ENCODE results near the gene RFTN1.

DNA sequence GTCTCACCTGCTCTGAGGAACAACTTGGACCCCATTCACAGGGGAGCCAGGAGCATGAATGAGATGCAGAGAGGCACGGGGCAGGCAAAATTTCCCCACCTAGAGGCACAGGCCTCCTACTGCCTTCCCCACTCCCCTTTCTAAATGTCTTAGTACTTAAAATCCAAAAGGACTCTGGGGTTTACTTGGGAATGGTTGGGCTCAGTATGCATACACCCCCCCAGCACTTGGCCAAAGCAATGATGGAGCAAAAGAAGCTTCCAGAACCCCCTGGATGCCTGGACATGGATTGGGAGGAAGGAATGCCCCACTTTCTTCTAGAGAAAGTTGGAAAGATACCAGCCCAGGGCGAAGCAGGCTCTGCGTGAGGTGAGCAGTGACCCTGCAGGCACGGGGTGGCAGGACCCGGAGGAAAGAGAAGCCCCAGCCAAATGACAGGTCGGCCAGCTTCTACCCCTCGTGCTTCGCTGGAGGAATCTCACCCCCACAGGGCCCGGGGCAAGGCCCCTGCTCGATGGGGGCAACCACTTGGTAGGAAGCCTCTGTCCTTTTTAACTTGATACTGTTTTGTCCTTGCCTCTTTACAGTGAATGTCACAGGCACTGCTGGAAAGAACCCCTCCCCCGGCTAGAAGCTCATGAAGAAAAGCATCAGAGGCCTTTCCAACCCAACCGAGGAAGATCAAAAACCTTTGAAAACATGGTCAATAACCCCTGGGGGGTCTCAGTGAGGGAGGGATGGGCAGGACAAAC lies 54.6 kb downstream of the SH3BP5 start:
- RRBS, result 81% methylated on average over 4 of the region's 12 CpGs
CAGE:
- cytosol, long polyA plus RNA, result no peak
- long polyA plus RNA, result no peak
- nucleus, long polyA plus RNA, result no peak

DNA sequence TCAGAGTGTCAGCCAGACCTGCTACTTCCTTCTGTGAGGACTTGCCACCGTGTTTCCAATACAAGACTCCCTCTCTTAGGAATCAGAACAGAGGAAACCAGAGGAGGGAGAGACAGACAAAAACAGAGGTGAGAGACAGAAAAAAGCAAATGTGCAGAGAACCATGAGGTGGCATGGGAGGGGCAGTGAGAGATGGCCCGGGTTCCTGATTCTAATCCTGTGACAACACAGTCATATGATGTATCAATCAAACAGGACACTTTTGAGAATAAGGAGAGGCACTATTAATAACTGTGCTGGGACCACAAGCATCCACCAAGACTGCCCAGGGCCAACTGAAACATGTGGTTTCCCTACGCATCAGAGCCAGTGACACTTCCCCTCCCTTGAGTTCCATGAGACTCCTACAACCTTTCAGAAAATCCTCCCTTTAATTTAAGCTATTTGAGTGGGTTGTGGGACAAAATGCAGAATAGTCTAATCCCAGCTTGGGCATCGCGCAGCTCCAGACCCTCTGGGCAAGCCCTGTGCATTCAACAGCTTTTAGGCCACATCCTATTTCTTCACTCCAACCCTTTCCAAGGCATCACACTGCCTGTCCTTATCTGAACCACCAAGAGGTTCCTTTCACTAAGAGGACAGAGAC lies 17.4 kb downstream of the SH3BP5 start:
- RRBS, result no CpG with 5 or more reads among the region's 5 CpGs
CAGE:
- cytosol, long polyA plus RNA, result no peak
- long polyA plus RNA, result no peak
- nucleus, long polyA plus RNA, result no peak

GRCh38 chr3:15610966-15611480 lies 9.5 kb downstream of the BTD start:
- RRBS, result no CpG with 5 or more reads among the region's 3 CpGs
CAGE:
- cytosol, long polyA plus RNA, result no peak
- long polyA plus RNA, result no peak
- nucleus, long polyA plus RNA, result no peak

DNA sequence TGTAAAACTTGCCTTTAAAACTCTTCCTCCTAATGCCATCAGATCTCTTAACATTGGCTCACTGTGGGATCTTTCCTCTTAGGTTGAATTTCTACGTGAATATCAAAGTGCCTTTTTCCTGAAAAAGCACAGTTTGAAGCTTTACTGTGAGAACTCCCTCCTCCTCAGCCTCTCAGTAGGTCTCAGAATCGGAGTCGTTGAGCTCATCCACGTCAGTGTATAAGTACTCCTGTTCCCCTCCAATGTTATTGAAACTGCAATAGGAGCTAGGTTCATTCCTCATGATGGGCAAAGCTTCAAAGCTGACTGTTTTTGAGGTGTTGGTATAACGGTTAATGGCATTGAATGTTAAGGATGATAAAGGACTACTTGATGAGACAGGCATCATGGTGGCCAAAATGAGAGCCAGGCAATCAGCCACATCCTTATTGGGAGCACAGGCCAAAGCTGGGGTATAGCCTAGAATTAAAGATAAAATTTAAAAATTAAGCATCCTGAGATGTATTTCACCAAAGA lies 68.6 kb downstream of the BTD start:
- RRBS, result no CpG with 5 or more reads among the region's 5 CpGs
CAGE:
- cytosol, long polyA plus RNA, result no peak
- long polyA plus RNA, result no peak
- nucleus, long polyA plus RNA, result no peak

DNA sequence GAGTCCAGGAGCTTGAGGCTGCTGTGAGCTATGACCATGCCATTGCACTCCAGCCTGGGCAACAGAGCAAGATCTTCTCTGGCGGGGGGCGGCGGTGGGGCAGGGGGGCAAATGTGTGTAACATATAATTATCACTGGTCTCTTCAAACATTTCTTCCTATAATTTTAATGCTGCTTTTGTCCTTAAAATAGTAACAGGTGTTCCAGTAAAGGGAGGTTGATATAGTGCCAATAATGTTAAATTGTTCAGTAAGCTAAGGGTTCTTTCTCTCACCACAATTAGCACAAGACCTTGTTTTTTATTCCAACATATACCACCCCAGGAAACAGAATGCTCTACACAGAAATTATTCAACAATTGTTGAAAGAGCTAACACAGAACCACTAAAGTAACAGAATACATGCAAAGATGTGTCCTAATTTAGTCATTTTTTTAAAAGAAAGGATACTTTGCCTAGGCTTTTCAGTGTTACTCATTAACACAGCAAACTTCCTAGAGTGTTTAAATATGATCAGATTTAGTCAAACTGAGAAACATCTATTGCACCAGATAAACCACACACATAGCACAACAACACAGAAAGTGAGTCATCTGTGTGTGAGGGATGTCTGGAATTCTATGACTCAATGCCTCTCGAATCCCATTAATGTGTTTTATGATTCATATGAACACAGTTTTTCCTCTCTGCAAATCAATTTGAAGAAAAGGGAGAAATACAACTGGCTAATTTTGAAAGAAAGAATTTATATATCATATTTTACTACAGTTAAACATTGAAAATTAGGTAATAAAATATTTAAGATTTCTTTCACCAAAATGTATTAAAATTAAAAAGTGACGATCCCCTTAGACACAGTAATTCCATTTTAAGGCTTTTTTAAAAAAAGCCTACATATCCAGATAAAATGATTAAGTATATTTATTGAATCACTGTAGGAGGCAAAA lies 28.9 kb downstream of the ANKRD28 start:
- RRBS, result no CpG with 5 or more reads among the region's 5 CpGs
CAGE:
- cytosol, long polyA plus RNA, result no peak
- long polyA plus RNA, result no peak
- nucleus, long polyA plus RNA, result no peak

DNA sequence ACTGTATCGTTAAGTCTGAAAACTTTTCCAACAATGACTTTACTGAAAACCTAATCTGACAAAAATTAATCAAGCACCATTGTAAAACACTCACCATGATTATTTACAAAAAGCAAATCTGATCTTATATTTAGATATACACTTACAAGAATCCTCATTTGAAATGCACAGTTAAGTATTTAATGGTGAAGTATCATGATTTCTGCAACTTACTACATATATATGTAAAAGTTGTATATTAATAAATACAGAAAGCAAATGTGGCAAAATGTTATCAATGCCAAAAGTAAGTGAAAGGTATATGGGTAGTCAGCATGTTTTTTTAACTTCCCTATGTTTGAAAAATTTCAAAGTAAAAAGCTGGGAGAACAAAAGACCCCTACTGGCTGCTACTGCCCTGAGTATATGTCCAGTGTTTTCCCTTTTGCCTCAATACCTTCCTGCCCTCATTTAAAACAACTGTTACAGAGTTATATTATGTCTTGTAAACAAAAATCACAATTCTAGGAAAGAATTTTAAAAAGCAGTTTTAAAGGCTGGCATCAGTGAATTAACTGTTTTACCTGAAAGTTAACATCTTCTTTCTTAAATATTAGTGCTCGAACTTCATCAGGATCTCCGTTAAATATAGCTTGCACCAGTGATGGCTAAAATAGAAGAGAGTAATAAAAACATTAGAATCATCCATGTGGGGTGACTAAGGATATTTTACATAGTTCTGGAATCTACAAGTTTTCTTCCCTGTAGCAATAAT lies 2.9 kb downstream of the ANKRD28 start:
- RRBS, result no CpG with 5 or more reads among the region's 3 CpGs
CAGE:
- cytosol, long polyA plus RNA, result no peak
- long polyA plus RNA, result no peak
- nucleus, long polyA plus RNA, result no peak

DNA sequence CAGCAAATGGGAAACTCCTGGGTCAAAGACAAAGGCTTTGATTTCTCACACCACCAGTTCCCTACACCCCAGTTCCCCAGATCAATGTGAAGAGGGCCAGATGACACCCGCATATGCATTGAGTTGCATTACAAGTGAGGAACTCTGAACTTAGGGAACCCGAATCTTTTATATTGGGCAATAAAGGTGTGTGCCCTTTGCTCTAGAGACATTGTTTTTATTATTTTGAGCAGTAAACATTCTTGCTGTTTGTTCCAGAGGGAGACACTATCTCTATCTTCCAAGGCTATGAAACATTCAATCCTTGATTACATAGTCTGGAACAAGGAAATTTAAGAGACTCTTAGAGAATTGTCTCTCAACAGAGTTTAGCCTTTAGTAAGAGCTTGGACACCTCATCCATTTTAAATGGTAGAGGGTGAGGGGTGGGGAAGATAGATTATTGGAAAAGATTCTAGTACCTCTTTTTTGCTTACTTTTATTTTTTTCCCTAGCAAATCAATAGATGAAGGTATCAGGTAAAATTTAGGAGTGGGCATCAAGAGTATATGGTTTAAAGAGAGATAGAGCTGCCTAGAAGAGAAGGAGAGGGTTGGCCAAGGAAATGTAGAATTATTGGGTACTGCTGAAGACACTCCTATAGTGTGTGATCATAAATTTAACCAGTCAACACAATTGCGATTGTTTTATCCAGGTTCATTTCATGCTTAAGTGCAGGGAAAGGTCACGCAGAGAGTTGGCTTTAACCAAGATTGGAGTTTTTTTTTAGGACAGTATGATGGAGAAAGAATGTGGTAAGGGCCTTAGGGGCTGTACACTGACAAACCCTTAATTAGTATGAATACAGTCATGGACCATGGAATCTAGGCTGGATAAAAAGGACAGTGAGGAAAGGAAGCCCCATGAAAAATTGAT lies 74.3 kb upstream of the ANKRD28 start:
- RRBS, result no CpG with 5 or more reads among the region's 4 CpGs
CAGE:
- cytosol, long polyA plus RNA, result no peak
- long polyA plus RNA, result start-site peak on the plus strand centred at position 677 of the sequence, 899 bp wide, 12 and 17 reads in 2 replicates
- nucleus, long polyA plus RNA, result start-site peak on the plus strand centred at position 762 of the sequence, 95 bp wide, 11 reads

DNA sequence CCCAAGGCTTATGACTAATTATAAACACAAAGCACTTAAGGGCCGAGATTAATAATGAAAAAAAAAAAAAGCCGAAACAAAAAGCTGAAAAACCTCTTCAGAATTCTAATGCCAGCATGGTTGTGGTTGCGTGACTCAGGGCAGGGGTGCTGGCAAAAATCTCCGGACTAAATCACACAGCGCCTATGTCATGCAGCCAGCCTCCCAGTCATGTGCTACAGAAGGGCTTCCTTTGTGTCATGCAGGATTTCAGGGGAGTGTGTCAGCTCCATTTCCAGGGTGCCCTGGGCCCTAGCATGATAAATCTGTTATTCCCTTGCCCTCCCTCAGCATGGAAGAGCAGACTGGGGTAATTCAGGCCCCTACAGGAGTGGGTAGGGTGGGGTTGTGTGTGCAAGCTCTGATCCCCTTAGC lies 185.1 kb upstream of the ANKRD28 start:
- RRBS, result no CpG with 5 or more reads among the region's 5 CpGs
CAGE:
- cytosol, long polyA plus RNA, result no peak
- long polyA plus RNA, result no peak
- nucleus, long polyA plus RNA, result no peak

- RRBS, result no CpG with 5 or more reads among the region's 2 CpGs
CAGE:
- cytosol, long polyA plus RNA, result no peak
- long polyA plus RNA, result no peak
- nucleus, long polyA plus RNA, result no peak
Measured at GRCh38 chr3:15983309-15983814, 185.6 kb upstream of the ANKRD28 start.

GRCh38 chr3:16101422-16101977 lies 73.0 kb upstream of the GALNT15 start:
- RRBS, result no CpG with 5 or more reads among the region's 9 CpGs
CAGE:
- cytosol, long polyA plus RNA, result no peak
- long polyA plus RNA, result no peak
- nucleus, long polyA plus RNA, result no peak

DNA sequence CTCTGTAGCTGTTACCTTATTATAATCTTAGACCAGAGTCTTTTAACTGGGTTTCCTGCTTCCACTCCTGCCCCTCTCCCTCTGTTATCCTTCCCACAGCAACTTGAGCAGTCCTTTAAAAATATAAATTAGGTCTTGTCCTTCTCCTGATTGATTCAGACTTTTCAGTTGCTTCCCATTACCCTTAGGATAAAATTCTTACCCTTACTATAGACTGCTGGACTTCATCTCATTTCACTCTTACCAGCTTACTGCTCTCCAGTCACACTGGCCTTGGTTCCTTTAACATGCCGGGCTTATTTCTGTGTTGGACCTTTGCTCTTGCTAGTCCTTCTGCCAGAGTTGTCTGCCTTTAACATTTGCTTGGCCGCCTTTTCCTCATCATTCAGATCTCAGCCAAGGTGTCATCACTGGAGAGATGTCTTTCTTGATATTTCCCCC lies 2.2 kb downstream of the OXNAD1 start:
- RRBS, result no CpG with 5 or more reads among the region's 2 CpGs
CAGE:
- cytosol, long polyA plus RNA, result no peak
- long polyA plus RNA, result no peak
- nucleus, long polyA plus RNA, result no peak

DNA sequence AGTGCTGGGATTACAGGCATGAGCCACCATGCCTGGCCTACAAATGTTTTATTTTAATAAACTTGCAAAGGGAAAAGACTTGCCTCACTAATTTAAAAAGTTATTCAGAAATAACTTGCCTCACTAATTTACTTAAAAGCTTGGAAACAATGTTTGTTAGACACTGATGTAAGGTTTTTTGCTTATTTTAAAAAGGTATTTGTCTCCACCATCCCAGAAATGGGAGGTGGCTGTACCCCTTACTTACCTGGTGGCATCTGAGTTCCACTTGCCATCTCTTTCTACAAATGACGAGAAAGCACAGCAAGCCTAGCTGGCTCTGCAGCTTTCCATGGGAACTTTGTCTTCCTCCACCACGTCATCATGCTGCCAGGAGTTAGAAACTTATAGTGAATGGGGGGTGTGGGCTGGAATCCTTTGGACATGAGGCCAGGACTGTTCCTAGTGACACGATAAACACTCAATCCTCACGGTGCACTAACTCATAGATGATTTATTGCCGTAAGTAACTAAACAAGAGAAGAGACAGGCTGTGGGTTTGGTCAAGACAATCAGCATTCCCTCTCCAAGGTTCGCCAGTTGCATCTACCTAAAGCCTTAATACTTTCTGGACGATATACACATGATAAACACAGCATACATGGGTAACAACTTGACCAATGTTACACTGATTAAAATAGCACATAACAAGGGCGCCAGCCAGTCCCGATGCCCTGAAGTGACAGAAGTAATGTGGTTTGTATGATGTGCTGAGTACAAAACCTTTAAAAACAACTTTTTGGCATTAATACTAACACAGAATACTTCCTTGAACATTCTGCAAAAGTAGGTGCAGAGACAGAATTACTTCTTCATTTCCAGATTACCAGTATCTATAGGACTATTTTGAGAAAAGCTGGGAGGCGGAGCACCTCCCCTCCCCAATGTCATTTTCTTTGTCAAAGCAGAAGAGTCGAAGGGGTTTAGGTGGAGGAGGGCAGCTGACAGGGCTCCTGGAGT lies 50.7 kb downstream of the OXNAD1 start:
- RRBS, result no CpG with 5 or more reads among the region's 11 CpGs
CAGE:
- cytosol, long polyA plus RNA, result no peak
- long polyA plus RNA, result no peak
- nucleus, long polyA plus RNA, result no peak

- RRBS, result no CpG with 5 or more reads among the region's 2 CpGs
CAGE:
- cytosol, long polyA plus RNA, result no peak
- long polyA plus RNA, result no peak
- nucleus, long polyA plus RNA, result no peak
Measured at GRCh38 chr3:16439090-16439551, 74.4 kb downstream of the RFTN1 start.

GRCh38 chr3:16468050-16468490 lies 45.4 kb downstream of the RFTN1 start:
- RRBS, result no CpG with 5 or more reads among the region's 8 CpGs
CAGE:
- cytosol, long polyA plus RNA, result no peak
- long polyA plus RNA, result no peak
- nucleus, long polyA plus RNA, result no peak

- RRBS, result no CpG with 5 or more reads among the region's 5 CpGs
CAGE:
- cytosol, long polyA plus RNA, result no peak
- long polyA plus RNA, result no peak
- nucleus, long polyA plus RNA, result no peak
Measured at GRCh38 chr3:16468491-16468904, 45.0 kb downstream of the RFTN1 start.

DNA sequence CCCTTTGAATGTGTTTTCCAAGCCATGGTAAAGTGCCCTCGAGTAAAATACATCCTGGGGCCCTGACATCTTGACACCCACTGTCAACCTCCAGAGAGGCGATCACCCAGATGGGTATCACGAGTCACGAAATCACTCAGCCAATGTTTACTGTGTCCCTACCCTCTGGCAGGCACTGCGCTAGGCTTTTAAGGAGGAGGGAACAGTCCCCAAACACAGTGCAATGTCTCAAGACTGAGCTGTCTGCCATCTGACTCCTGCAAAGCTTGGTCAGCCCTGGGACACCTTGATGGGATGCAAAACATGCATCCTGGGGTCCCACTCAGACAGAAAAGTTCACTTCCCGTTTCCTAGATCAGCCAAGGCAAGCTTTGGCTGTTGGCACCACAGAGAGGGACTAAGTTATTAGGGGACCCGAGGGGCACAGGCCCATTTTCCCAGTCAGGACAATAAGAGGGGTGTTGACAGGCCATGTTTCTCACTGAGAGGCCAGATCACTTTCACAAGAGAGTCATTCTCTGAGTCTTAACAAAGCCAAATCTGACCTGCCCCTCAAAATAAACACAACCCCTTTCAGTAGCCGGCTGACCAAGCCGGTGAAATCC lies 3.7 kb downstream of the RFTN1 start:
- RRBS, result 100% methylated on average over 1 of the region's 9 CpGs
CAGE:
- cytosol, long polyA plus RNA, result no peak
- long polyA plus RNA, result no peak
- nucleus, long polyA plus RNA, result no peak

GRCh38 chr3:16513401-16514163 lies at the start of gene RFTN1:
TSS of gene RFTN1 (minus strand) at chr3:16513699.
- RRBS, result 2% methylated on average over 51 of the region's 77 CpGs
CAGE:
- cytosol, long polyA plus RNA, result start-site peak on the minus strand at chr3:16513649-16513702, 39 reads
- long polyA plus RNA, result start-site peak on the minus strand at chr3:16513598-16513790, 36 and 32 reads in 2 replicates
- nucleus, long polyA plus RNA, result start-site peak on the minus strand at chr3:16513666-16513748, 28 reads

DNA sequence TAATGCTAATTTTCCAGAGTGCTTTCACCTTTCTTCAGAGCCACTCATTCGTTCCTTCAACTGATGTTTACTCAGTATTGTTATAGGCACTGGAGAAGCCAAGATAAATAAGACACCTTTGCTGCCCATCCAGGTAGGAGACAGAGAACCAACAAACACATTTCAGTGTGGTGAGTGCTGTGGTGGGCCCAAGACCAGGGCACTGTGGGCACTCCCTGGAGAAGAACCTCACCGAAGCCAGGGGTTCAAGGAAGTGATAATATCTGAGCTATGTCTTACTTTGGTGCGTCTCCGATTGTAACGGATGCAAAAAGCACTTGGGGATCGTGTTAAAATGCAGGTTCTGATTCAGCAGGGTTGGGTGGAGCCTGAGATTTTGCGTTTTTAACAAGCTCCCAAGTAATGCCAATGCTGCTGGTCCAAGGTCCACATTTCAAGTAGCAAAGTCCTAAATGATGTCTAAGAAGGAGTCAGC lies 41.9 kb upstream of the PLCL2 start:
- RRBS, result no CpG with 5 or more reads among the region's 7 CpGs
CAGE:
- cytosol, long polyA plus RNA, result no peak
- long polyA plus RNA, result no peak
- nucleus, long polyA plus RNA, result no peak

DNA sequence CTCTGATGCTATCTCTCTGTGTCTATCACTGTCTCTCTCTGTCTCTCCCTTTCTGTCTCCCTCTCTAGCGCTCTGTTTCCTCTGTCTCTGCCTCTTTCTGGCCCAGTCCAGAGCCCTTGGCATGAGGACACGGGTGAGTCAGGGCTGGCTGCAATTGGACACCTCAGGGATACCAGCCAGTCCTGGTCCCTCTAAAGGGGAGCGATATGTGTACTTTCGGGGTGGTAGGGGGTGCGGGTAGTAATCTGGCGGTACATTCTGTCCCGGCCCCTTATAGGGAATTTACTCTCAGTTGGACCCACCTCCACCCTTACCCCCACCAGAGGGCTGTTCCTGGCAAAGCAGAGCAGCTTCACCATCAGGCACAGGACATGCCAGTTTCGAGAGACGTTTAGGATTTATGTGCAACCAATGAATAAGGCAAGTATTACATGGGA lies 255.9 kb downstream of the PLCL2 start:
- RRBS, result no CpG with 5 or more reads among the region's 9 CpGs
CAGE:
- cytosol, long polyA plus RNA, result no peak
- long polyA plus RNA, result no peak
- nucleus, long polyA plus RNA, result no peak

GRCh38 chr3:17195233-17195526 lies 310.4 kb downstream of the PLCL2 start:
- RRBS, result no CpG with 5 or more reads among the region's 2 CpGs
CAGE:
- cytosol, long polyA plus RNA, result no peak
- long polyA plus RNA, result no peak
- nucleus, long polyA plus RNA, result no peak